AG10803 (cell line): ENCODE measurements around the gene TAFA4.

DNA sequence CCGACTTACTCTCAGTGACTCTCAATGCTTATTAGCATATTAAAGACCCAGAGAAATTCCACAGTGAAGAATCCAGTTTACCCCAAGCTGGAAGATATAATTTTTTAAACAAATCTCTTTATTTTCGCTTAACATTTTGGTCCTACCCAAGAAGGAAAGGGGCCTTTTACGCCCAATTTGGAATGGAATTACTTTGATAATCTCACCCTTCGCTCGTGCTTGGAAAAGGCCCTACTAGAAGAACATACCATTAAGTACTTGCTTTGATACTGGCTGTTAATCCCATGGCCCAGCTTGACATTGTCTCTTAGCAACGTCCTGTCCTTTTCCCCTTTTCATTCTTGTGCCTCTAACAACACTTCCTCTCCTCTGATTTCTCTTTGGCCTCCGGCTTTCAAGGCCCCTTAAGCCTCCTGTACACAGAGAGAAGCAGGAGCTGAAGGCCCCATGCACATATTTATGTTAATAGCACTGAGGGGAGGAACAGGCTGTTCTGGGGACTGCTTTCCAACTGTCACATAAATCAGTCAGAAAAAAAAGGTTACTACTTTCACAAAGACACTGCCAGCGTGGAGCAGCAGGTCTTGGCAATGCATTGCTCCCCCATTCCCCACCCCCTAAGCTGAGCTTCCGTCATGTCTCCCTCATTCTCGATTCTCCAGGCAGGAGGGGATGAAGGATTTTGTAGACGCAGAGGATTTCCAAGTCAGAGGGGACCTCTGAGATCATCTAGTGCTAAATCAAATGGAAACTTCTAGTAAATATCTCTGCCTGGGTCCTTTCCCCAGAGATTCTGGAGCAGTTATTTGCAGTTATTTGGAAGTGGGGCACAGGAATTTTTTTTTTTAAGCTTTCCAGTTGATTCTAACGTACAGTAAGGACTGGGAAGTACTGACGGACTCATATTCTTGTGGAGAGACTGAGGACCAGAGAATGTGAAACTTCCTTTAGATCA, 257.4 kb upstream of the ADAMTS9 start:
- RRBS = no CpG with 5 or more reads among the region's 13 CpGs

DNA sequence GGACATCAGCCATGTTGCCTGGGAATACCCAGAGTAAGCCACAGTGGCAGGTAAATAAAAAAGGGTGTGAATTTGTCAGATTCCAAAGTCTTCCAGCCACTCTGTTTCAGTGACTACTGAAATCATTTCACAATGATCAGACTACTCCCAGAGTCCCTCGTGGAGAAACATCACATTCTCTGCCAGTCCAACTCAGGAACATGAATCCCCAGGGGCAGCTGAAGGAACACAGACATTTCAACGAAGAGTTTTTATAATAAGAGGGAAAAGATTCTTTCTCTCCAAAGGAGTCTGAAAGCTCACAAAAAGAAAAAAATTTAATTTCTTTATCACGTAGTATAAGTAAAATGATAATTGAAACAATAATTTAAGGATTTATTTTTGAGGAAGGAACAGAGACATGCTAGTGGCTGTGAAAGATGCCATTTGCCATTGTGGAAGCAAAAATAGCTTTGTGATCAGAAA, 493.9 kb upstream of the ADAMTS9 start:
- RRBS = no CpG with 5 or more reads among the region's 3 CpGs

- RRBS = no CpG with 5 or more reads among the region's 4 CpGs
Measured at GRCh38 chr3:65415249-65415735, 623.4 kb downstream of the MAGI1 start.

DNA sequence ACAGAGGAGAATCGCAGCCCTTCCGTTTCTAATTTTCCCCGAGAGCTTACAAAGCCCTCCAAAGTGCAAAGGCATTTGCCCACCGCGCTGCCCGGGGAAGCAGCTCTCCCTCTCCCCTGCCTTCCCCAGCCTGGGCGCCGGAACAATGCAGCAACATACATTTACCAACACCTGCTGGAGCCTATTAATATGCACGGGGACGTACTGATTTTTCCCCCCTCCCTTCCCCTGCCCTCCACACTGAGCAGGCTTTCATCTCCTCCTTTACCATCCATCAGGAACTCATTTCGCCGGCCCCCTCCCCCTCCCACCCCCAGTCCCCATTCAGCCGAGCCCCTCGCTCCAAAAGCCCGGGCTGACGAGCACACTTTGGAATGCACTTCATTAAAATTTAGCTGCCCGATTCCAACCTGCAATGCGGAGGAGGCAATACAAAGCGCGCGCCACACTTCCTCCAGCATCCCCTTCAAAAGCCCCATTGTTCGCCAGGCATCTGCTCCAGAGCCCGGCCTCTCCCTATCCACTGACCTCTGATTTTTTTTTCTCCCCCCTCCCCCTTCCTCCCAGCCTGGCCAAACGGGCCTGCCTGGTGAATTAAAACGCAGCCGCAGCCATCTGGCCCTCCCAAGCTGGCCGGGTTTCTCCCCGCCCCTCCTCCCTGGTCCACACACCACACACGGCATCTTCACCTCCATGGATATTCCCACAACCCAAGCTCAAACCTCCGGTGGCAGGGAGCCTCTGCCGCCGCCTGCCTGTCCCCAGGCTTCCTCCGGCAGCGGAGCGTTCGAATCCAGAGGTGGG, 441.6 kb downstream of the MAGI1 start:
- RRBS = 10% methylated on average over 13 of the region's 36 CpGs

- RRBS = no CpG with 5 or more reads among the region's 12 CpGs
Measured at GRCh38 chr3:65946093-65946928, 92.4 kb downstream of the MAGI1 start.

DNA sequence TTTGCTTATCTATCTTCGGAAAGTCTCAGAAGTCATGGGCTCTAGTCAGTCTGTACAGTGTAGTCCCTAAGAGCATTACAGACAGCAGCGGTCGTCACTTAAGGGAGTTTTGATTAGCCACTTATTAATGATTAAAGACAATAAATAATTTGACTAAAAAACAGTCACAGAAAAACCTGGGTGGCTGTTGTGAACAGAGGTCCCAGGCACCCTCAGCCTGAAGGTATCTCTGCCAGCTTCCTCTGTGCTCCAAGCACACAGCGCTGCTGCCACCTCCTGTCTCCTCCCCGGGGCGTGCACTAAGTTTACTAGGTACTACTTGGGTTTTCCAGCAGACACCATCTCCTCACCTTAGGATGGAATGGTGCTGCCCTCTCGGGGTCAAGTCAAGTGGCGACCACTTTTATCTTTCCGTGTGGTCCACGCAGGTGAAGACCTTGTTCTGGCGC, 128.2 kb downstream of the LRIG1 start:
- RRBS = no CpG with 5 or more reads among the region's 11 CpGs

GRCh38 chr3:66425056-66425539, 75.7 kb downstream of the LRIG1 start:
- RRBS = no CpG with 5 or more reads among the region's 6 CpGs

DNA sequence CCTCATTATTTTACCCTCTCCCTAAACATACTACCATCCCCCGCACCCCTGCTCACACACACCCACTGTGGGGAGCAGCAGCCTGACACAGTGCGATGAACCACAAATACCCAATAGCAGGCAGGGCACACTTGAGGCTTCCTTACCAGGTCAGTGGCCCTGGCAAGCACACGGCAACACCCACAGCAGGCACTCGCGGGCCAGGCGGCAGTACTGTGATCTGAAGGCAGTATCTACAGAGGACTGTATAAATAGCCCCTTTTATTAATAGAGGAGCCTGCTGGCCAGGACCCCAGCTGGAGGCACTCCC, 44.2 kb downstream of the LRIG1 start:
- RRBS = no CpG with 5 or more reads among the region's 6 CpGs

DNA sequence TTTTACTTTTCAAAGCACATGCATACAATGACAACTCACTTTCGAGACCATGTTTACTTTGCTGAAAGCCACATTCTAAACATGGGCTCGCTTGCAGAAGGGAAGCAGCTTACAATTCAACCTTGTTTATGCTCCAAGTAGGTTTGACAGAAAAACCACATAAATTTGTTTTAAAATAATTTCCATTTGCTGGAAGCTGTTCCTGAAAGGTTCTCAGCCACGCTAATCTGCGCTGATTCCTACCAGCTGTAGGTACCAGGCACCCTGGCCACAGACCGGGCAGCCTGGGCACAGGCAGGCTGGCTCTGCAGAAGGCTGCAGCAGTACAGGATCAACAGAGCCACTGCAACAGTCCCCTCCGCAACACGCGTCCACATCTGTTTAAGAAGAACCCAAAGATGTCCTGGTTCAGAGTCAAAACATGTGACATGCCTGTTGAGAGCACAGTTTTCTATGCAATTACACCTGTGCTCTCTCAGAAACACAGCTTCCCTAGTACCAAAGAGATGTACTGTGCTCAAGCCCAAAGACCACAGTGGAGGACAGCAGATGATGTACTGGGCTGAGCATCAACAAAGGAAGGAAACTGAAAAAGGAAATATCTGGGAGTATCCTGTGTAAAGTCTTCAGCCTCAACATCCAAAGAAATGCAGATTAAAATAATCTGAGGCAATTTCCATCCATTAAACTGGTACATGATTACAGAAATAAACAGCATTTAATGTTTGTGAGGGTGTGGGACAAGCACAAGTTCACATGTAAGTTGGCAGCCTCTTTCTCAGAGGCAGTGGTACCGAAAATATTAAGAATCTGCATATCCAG, 18.8 kb downstream of the LRIG1 start:
- RRBS = no CpG with 5 or more reads among the region's 9 CpGs

DNA sequence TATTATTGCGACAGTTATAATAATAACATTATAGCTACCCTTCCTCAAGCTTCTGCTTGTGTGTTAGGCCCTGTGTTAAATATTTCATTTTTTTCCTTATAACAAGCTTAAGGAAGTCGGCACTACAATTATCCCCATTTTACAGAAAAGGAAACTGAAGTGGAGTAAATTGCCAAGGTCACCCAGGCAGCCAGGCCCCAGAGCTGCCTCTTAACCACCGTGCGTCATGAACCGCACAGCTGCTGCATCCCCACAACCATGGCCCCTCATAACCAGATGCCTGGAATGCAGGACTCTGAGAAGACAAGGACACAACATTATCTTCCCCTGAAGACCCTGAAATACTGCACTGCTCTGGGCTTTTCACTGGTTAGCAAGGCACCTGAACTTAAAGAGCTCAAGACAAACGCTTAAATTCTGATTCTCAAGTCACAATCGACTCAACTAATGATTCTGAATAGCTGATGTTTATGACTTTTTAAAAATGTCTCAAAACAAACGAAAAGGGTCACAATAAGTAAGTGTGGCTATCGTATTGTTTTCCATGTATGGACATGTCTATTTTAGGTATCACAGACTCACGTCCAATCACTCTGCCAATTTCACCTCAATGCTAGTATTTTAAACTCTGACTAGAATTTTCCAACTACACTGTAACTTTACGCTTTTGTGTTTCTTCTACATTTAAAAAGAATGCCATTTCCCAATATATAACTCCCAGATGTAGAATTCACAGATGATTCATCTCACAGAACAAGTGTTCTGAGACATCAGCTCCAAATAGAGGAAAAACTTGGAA, 14.5 kb downstream of the LRIG1 start:
- RRBS = no CpG with 5 or more reads among the region's 11 CpGs

DNA sequence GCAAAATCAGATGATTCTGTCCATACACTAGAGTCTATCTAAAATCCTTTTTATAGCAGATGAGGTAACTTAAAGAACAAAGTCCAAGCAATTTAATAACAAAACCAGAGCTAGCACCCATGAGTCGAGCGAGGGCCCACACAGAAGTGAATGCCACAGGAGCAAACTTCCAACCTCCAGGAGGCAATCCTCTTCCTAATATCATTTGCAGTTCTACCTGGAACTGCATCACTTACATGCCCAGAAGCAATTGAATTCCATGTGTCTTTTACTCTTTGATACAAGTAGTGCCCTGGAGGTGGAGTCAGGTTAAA, 35.4 kb upstream of the KBTBD8 start:
- RRBS = no CpG with 5 or more reads among the region's 2 CpGs

- RRBS = no CpG with 5 or more reads among the region's 6 CpGs
Measured at GRCh38 chr3:66990066-66990752, 7.9 kb upstream of the KBTBD8 start.

DNA sequence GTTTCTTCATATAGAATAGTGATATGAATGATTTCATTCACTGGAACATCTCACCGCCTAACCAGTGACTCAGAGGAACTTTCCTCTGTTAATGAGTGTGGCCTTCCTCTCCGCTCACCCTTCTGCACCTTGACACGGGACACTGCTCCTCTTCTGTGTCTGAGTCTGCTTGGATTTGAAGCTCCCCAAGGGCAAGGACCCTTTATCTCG, 20.7 kb downstream of the KBTBD8 start:
- RRBS = no CpG with 5 or more reads among the region's 4 CpGs

- RRBS = no CpG with 5 or more reads among the region's 6 CpGs
Measured at GRCh38 chr3:67424648-67425413, 229.6 kb downstream of the SUCLG2 start.

GRCh38 chr3:67489600-67489896, 164.9 kb downstream of the SUCLG2 start:
- RRBS = no CpG with 5 or more reads among the region's 2 CpGs

- RRBS = no CpG with 5 or more reads among the region's 3 CpGs
Measured at GRCh38 chr3:67536324-67536897, 118.0 kb downstream of the SUCLG2 start.

- RRBS = no CpG with 5 or more reads among the region's 24 CpGs
Measured at GRCh38 chr3:68007881-68008439, 3.9 kb downstream of the TAFA1 start.

GRCh38 chr3:68081575-68082008, 77.5 kb downstream of the TAFA1 start:
- RRBS = no CpG with 5 or more reads among the region's 8 CpGs

- RRBS = 4% methylated on average over 19 of the region's 76 CpGs
Measured at GRCh38 chr3:68932255-68933076, at the start of gene TAFA4. Gene TAFA4, minus strand, starts transcription at chr3:68932547.

DNA sequence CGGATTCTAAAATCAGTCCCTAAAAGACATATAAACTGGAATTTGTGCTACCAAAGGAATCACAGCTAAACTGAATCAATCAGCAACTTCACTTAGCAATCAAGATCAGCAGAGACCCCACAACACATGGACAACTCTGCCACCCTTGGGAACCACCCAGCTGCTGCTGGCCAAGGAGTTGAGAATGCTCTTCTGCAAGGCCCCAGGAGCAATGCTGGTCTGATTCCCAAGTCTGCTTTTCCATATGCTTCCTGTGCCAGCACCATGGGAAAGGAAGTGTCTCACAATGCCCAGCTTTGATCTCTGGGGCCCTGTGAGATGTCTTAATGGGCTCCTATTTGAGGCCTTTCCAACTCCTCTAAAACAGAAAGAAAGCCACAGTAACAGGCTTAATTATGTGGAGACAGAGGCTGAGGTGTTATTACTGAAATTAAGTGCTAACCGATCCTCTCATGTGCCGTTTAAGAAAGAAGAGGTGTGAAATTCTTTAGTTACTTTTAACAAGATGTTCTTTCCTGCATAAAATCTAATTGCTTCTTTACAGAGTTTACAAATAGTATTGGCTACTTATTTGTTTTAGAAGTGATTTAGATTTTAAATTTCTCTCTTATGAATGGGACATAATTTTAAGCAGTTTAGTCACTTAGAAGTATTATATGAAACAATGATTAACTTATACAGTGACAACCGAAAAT, 4.5 kb downstream of the EOGT start:
- RRBS = no CpG with 5 or more reads among the region's 4 CpGs